AG09309 (cell line): ENCODE measurements around a stretch of chr10.

- RRBS: no CpG with 5 or more reads among the region's 11 CpGs
These were observed 1.4 kb downstream of the PPIF start for GRCh38 chr10:79348446-79349361.

DNA sequence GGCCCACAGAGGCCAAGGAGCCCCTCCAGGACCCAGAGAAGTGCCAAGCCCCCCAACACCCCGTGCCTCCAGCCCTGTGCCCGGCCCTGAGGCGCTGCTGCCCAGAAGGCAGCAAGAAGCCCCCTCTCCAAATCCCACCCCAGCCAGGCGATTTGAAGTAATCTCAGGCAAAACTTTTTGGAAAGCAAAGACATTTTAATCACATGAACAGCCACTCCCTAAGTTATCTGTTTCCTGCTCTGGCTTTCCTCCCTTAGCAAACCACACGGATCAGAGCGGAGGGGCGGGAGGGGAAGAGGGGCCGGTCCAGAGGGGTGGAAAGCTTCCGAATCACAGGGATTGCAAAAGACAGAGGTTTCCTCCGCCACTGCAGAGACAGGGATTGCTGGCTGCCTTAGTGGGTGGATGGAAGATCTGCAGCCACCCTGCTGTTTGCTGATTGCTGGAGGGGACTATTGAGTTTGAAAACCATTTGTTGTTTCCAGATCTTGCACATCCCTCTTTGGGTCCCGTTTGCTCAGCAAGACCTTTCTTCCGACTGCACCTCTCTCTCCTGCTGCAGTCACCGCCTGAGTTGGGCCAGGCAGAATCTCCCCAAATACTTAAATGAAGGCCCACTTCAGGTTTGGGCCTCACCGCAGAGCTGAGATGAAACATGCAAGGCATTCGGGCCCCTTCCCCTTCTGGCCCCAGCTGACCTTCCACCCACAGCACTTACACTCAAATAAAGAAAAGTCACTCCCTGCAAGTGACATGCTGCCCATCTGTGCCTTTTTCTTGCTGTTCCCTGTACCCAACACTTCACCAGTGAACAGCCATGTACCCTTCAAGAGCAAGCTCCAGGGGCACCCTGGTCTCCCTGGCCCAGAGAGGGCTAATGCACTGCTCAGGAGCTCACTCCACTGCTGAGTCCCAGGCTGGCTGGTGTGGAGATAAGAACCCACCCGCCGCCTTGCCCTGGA is 41.0 kb downstream of the ZCCHC24 start:
- RRBS: no CpG with 5 or more reads among the region's 17 CpGs

DNA sequence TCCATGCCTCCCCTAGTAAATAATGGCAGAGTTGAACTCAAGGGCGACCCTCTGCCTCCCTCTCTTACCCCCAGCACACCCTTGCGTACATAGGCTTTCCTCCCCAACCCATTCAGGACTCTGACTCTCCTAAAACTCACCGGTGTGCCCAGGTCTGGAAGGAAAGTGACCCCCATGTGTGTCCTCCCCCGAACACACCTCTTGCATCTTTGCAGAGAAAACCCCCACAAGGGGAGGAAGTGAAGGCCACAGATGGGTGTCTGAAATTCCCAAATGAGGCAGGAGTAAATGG is 1.5 kb downstream of the ZCCHC24 start:
- RRBS: no CpG with 5 or more reads among the region's 4 CpGs

DNA sequence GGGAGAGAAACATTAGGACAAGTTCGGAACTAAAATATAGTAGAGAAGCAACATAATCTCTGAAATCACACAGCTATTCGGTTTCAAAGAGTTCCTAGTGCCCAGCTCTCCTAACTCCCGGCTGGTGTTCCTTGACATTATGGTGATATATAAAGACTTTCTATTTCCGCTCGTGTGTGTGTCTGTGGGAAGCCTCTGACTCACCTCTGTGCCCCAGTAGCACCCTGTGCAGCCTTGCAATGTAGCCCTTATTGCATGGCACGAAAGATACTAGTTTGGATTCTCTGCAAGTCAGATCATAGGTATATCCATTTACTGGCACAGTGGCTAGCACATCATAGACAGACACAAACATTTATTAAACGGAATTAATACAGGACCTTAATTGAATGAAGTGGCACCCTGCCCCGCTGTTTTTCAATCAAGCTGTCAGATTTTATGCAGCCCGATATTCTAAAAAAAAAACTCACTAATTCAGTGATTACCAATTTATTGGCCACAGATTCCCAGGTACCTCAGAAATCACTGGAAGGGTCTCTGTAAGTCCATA is 43.5 kb downstream of the SFTPD start:
- RRBS: no CpG with 5 or more reads among the region's 9 CpGs

GRCh38 chr10:80167044-80167386 is 34.5 kb downstream of the PLAC9 start:
- RRBS: no CpG with 5 or more reads among the region's 10 CpGs

GRCh38 chr10:80176279-80176651 is 29.1 kb downstream of the ANXA11 start:
- RRBS: no CpG with 5 or more reads among the region's 5 CpGs

DNA sequence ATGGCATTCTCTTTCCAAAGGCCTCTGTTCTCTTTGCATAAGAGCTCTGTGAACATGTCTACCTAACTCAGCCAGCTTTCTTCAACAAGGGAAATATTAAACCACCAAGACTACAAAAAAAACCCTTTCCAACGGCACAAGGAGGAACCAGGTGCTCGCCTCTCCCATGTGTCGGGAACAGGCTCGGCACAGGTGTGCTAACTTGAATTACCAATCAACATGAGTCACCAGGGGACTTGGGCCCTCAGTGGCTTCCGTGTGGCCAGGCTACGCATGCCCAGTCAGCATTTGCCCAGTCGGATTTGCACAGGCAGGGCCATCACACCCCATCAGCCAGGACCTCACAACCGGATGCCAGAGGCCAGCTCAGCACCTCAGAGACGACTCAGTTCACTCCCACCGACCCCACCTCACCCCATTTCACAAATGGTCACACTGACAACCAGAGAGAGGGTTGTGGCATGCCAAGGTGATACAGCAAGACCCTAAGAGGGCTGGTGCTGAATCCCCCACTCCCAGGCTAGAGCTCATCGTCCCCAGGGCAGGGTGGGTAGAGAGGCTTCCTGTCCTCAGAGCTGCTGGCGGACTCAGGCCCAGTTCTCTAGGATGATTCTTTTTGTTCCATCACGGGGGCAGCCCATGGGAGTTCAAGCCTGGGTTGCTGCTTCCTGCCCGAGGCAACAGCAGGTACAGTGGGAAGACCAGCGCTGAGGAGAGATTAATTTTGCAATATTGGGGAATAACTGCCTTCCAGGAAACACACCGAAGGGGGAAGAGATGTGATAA is 13.7 kb downstream of the ANXA11 start:
- RRBS: no CpG with 5 or more reads among the region's 16 CpGs

- RRBS: no CpG with 5 or more reads among the region's 9 CpGs
These were observed 8.8 kb downstream of the ANXA11 start for GRCh38 chr10:80196202-80197187.

- RRBS: no CpG with 5 or more reads among the region's 14 CpGs
These were observed 2.6 kb upstream of the ANXA11 start for GRCh38 chr10:80207818-80208483.

DNA sequence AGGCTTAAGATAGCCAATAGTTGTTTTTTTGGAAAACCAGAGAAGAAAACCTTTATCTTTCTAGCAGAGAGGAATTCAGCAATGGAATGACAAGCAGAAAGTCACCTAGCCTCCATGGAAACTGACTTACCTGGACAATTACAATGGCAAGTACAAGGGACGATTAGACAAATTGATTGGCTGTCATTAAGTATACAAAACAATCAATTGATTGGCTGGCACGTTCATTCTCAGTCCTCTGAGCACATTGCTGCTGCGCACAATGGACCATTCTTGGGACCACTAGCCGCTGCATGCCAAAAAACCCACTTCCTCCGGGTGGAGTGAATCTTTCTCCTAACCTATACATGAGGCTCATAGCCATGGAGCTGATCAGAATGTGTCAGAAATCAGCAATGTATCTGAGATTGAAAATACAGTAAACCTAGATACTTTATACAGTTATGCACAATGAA is 2.1 kb downstream of the MAT1A start:
- RRBS: no CpG with 5 or more reads among the region's 5 CpGs

DNA sequence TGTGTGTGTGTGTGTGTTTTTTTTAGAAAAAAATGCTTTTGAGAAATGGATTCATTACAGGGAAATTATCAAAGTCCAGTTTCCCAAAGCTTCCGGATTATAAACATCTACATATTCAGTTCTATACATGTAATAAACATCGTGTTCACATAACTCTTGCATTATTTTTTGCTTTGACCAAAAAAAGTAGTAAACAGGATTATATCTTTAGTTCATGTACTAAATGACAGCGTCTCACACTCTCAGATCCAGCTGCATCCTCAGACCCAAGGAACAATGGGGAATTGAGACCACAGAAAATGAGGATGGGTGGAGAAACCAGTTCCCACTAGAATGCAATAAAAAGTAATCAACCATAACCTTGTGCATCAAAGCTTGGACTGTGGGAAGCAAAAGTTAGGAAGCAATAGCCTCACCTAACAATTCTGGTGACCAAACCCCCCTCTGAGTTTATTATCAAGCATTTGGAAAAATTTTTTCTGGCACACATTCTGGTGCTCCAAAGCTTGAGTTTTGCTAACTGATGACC is 904 bp upstream of the MAT1A start:
- RRBS: no CpG with 5 or more reads among the region's 3 CpGs

DNA sequence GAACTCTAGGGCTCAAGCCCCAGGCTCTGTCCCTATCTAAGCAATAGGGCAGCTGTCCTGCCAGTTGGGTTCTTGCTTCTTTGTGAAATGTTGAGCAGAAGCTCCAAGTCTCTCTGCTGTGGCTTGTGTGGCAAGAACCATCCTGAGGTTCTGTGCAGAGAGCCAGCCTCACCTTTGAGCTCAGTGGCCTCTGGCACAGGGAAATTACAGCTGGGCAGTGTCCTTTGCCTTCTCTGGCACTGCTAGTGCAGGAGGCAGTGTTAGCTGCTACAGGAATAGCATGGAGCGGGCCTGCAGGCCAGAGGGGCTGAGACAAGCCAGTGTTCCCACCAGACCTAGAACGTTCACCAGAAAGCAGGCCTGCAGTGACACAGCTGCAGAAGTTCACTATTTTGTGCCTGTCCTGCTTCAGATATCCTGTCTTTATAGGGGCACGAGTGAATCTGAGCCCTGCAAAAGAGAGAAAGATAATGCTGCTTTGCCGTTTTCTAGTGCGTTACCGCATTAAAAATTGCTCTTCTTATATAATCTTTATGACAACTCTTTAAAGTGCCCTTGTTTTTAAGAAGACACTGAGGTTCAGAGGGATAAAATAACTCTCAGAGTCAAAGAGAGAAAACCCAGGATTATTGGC is 1.9 kb downstream of the PRXL2A start:
- RRBS: no CpG with 5 or more reads among the region's 6 CpGs

GRCh38 chr10:80466370-80466891 is 12.3 kb downstream of the TSPAN14 start:
- RRBS: no CpG with 5 or more reads among the region's 12 CpGs

- RRBS: no CpG with 5 or more reads among the region's 8 CpGs
These were observed 13.8 kb downstream of the TSPAN14 start for GRCh38 chr10:80467766-80468438.

DNA sequence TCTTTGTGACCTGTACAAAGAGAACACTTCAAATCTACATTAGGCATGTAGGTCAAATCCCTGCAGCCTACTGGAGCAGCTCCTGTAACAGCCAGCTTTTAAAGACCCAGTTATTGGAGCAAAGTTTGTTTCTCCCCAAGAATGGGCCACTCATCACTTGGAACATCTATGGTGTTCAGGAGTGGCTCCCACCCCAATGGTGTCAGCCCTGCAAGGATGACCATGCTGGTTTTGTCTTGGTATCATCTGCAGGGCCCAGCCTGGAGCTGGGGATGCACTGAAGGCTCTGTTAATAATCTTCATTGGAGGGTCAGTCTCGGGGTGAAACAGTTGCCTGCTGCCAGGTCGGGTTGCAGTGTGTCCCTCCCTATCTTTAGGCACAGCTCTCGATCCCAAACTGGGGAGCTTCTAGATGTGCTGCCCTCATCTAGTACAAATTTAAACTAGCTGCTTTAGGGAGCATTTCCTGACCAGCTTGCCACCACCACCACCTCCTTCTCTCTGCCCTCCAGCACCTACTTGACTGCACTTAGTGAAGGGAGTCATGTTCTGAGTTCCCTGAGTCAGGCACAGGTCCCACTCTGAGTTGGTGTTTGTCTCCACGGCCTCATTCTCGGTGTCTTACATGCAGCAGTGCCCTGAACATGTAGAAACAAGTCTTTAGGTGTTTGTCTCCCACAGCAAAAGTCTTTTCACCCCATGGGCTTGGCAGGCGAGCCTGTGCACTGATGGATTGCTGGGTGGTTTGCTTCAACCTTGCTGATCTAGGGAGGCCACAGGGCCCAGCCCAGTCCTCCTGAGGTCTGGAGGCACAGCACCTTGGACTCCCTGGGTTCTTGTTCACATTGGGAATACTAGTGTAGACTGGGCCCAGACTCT is 16.7 kb downstream of the TSPAN14 start:
- RRBS: no CpG with 5 or more reads among the region's 6 CpGs

GRCh38 chr10:80498643-80499528 is 38.8 kb upstream of the SH2D4B start:
- RRBS: 4% methylated on average over 3 of the region's 16 CpGs

- RRBS: no CpG with 5 or more reads among the region's 9 CpGs
These were observed 6.1 kb downstream of the SH2D4B start for GRCh38 chr10:80543747-80544286.

GRCh38 chr10:81784747-81785230 is 90.2 kb upstream of the NRG3 start:
- RRBS: no CpG with 5 or more reads among the region's 9 CpGs

GRCh38 chr10:81876269-81877139 is 1.5 kb downstream of the NRG3 start:
- RRBS: 2% methylated on average over 6 of the region's 26 CpGs